IMR-90 (cell line): ENCODE data around the genes FLVCR1 and RPS6KC1.

DNA sequence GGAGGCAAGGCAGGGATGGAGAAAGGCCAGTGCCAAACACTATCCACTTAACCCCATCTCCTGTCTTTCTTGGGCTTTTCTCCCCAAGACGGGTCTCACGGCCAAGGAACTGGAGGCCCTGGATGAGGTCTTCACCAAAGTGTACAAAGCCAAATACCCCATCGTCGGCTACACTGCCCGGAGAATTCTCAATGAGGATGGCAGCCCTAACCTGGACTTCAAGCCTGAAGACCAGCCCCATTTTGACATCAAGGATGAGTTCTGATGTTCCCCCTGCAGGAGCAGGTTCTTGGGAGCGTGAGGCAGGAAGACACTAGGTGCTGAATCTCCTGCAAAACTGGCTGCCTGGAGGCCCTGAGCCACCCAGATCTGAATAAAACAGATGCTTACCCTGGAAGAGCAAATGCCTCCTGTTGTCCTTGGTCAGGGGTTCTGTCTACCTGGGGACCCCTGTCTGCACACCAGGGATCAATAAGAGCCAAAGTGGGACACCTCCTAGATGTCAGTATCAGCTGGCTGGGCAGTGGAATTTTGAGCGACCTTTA lies 13.1 kb downstream of the NENF start:
- RRBS: no CpG with 5 or more reads among the region's 7 CpGs
CAGE:
- cytosol, long polyA plus RNA: no peak
- long polyA plus RNA: no peak
- nucleus, long polyA plus RNA: no peak

GRCh38 chr1:212605373-212605916 lies 3.1 kb upstream of the ATF3 start:
- RRBS: no CpG with 5 or more reads among the region's 7 CpGs
CAGE:
- cytosol, long polyA plus RNA: no peak
- long polyA plus RNA: no peak
- nucleus, long polyA plus RNA: no peak

GRCh38 chr1:212610238-212611234 lies 2.0 kb downstream of the ATF3 start:
- RRBS: no CpG with 5 or more reads among the region's 11 CpGs
CAGE:
- cytosol, long polyA plus RNA: no peak
- long polyA plus RNA: no peak
- nucleus, long polyA plus RNA: no peak

GRCh38 chr1:212619270-212619845 lies 4.9 kb upstream of the GARIN4 start:
- RRBS: no CpG with 5 or more reads among the region's 9 CpGs
CAGE:
- cytosol, long polyA plus RNA: no peak
- long polyA plus RNA: no peak
- nucleus, long polyA plus RNA: no peak

DNA sequence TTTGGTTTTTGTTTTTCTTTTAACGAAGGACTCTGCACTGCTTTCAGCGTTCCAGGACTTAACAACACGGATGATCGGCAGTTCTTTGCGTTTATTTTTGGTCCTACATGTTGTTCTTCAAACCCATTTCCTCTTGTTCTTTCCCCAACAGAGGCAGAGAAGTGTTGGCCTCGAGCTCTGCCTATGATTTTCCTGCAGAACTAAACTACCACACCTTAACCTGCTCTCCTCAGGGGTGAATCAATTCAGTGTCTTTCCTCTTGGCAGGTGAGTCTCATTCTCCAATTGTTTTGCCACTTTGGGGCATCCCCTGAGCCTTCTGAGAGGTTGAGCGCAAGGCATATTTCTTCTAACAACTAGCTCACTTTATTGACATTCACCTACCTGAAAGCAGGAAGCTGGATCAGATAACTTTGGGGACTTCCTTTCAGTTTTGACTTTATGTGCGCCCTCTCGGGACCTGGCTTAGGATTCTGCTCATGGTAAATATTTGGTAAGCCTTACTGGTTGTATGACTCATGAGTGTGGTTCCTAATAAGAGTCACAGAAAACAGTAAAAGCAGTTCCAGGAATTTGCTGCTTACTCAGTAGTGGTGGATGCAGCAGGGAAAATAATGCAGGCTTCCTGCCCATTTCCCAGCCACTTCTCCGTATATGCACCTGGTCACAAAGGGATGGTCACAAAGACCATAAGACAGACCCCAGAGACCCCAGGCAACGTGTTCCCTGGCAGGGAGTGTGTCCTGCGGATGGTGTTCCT lies 21.8 kb upstream of the BATF3 start:
- RRBS: no CpG with 5 or more reads among the region's 12 CpGs
CAGE:
- cytosol, long polyA plus RNA: no peak
- long polyA plus RNA: no peak
- nucleus, long polyA plus RNA: no peak

GRCh38 chr1:212857963-212858623 lies at the start of gene FLVCR1:
Gene FLVCR1, plus strand, starts transcription at chr1:212858275.
- RRBS: 2% methylated on average over 26 of the region's 73 CpGs
CAGE:
- cytosol, long polyA plus RNA: no peak
- long polyA plus RNA: no peak
- nucleus, long polyA plus RNA: no peak

GRCh38 chr1:213050861-213052167 lies at the start of gene RPS6KC1:
Gene RPS6KC1, plus strand, starts transcription at chr1:213051241.
- RRBS: 2% methylated on average over 25 of the region's 57 CpGs
CAGE:
- cytosol, long polyA plus RNA: no peak
- long polyA plus RNA: no peak
- nucleus, long polyA plus RNA: start-site peak on the plus strand at chr1:213051257-213051321, 31 and 195 reads in 2 replicates

- RRBS: no CpG with 5 or more reads among the region's 4 CpGs
CAGE:
- cytosol, long polyA plus RNA: no peak
- long polyA plus RNA: no peak
- nucleus, long polyA plus RNA: no peak
Measured at GRCh38 chr1:213327272-213327864, 276.3 kb downstream of the RPS6KC1 start.

DNA sequence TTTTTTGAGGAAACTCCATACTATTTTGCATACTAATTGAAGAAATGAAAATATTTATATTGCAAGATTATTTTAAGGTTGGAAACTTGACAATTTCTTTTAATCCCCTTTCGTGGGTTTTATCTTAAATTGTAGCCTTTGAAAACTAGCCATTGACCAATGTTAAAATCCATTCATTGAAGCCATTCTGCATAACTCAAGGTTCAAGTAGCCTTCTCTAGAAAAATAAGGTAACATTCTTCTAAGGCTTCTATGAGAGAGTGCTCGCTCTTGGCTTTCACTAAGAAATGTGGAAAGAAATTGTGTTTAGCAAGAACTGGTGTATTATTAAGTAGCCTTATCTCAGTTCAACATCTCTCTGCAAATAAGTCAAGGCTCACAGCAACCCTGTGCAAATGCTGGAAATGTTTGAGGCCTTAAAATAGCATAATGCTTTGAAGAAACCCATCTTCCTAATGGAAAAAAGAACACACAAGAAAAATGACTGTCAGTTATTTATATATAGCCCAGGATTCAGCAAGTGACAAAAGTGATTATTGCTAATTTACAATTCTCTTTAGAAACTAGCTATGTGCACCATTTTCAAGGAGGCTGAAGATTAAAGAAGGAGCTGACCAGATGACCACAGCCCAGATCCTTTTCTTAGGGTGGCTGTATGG lies 254.1 kb upstream of the PROX1 start:
- RRBS: no CpG with 5 or more reads among the region's 2 CpGs
CAGE:
- cytosol, long polyA plus RNA: no peak
- long polyA plus RNA: no peak
- nucleus, long polyA plus RNA: no peak

DNA sequence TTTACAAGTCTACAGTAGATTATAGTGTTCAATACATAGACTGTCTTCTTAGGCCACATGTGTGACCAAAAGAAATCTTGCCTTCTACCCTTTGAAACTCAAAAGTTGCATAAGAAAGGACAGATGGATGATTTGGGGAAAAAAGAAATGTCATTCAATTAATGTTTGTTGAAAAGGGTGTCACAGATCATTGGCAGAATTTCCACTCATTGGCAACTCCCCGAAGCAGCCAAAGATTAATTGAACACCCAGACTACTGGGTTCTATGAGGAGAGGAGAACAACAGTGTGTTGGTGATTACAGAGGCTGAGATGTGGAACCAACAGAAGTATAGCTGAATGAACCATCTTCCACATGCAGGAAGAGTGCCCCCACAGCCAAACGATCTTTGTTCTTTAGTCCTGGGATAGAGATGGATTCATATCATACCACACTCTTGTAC lies 12.0 kb upstream of the PROX1 start:
- RRBS: no CpG with 5 or more reads among the region's 2 CpGs
CAGE:
- cytosol, long polyA plus RNA: no peak
- long polyA plus RNA: no peak
- nucleus, long polyA plus RNA: no peak

DNA sequence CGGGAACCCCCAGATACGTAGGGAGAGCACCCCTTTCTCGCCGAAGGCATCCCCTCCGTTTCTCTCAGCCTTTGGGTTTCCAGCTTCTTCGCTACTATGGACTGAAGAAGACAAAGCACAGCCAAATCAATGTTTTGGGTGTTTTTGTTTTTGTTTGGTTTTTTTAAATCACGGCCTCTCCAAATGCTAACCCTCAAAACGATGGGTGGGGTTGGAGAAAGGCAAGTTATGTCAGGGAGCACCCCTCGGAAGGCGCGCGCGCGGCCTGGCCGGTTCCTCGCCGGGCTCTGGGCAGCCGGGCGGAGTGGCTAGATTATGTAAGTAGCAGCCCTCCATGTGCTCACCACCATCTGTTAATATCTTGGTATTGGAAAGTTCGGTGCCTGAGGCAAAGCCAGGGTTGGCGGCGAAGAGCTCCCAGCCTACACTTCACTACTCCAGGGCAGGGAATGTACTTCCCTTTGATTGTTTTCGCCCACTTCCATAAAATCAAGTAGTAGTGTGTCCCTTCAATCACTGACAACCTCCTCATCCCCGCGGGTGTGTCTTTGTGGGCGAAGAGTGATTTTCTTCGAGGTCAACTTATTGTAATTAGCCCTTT lies 4.0 kb upstream of the PROX1 start:
- RRBS: no CpG with 5 or more reads among the region's 27 CpGs
CAGE:
- cytosol, long polyA plus RNA: no peak
- long polyA plus RNA: no peak
- nucleus, long polyA plus RNA: no peak

DNA sequence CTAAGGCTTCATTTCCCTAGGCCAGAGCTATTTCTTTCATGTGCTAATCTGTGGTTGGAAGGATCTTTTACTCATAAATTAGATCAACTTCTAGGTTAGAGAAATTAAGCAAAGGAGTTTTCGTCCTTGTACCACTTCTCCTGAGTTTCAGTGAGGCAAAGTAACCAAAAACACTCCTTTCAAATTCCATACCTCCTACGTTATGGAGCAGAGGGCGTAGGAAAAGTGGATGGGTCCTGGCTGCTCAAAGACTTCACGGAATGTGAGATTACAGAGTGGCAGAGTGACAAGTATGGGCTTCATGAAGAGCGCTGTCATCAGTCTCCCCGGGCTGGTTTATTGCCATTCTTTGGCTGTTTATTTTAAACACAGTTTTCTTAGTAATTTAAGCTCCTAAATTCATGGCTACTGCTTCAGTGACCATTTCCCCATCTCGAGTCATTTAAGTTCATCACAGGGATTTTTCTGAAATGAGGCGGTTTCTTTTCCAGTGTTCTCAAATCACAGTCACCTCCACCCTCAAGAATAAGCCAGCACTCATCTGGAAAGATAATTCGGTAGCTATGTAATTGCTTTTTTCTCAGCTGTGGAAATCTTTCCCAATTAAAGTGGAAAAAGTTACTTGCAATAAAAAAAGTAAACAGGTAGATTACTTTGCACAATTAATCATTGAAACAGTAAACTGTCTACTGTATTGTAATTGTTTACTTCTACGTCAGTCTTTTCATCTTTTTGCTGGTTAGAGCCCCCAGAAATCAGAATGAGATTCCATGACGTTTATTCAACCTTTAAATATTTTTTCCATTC lies 3.2 kb upstream of the SMYD2 start:
- RRBS: no CpG with 5 or more reads among the region's 11 CpGs
CAGE:
- cytosol, long polyA plus RNA: no peak
- long polyA plus RNA: no peak
- nucleus, long polyA plus RNA: no peak

DNA sequence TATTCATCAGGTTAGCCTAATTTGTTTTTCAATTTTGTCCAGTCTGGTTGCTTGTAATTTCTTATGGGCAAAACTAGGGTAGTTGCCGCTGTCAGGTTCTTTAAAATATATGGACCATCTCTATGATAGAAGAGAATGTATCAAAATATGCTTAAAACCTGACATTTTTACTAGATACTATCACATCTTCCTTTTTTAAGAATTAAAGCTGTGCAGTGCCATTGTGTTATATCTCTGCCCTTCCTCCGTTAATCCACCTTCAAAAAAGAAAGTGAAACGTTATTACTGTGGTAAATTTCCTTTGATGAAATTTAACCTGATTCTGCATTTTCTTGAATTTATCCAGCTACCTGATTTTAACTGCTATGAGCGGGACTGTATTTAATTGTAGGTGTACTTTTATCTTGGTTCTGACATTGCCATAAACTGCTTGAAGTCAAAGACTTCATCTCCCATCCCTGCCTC lies 29.8 kb downstream of the SMYD2 start:
- RRBS: no CpG with 5 or more reads among the region's 4 CpGs
CAGE:
- cytosol, long polyA plus RNA: no peak
- long polyA plus RNA: no peak
- nucleus, long polyA plus RNA: no peak

DNA sequence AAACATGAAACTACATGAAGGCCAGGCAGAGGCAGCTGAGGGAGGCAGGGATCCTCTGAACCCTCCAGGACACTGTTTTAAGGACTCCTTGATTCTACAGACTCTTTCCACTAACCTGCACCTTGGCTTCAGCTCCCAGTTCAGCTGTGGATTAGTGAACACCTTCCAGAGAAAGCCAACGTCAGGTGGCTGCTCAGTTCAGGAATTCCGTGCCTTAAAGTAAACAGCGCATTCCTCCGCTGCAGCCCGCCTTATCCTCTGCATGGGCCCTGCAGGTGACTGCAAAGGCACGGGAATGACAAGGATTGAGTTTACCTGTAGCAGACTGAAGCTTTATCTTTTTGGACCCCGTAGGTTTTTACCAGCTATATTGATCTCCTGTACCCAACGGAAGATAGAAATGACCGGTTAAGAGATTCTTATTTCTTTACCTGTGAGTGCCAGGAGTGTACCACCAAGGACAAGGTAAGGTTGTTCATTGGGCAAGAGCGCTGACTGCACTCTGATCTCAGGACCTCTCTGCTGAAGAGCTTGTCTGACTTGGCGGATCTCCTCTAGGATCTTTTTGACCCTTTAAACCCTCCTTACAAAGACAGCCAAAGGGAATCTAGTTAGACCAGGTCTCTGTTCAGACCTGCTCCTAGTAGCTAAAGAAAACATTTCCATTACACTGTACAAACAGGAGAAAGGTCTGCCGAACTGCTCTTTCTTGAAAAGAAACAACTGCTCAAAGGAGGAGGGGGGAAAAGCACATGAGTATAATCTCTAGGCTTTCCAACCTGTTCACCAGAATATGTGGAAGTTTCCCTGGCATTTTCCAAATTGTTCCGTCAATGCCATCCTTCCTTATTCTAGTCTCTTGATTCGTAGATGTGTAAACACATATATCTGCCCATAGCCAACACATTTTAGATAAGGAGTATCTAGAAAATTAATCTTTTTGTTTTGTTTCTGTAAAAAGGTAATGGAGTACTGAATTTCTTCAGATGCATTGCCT lies 49.2 kb downstream of the SMYD2 start:
- RRBS: no CpG with 5 or more reads among the region's 14 CpGs
CAGE:
- cytosol, long polyA plus RNA: no peak
- long polyA plus RNA: no peak
- nucleus, long polyA plus RNA: no peak

DNA sequence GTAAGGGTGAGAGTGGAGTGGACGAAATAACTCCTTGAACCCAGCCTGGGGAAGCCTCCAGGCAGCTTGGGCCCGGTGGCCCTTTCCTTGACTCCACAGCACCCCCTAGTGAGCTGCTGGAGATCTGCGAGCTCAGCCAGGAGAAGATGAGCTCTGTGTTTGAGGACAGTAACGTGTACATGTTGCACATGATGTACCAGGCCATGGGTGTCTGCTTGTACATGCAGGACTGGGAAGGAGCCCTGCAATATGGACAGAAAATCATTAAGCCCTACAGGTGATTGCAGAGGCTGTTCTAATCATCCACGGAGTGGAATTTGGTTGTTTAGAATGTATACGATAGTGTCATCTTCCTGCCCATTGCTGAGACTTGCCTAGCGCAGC lies 50.9 kb downstream of the SMYD2 start:
- RRBS: no CpG with 5 or more reads among the region's 7 CpGs
CAGE:
- cytosol, long polyA plus RNA: no peak
- long polyA plus RNA: no peak
- nucleus, long polyA plus RNA: no peak

GRCh38 chr1:214362097-214362335 lies 81.1 kb downstream of the SMYD2 start:
- RRBS: no CpG with 5 or more reads among the region's 1 CpG
CAGE:
- cytosol, long polyA plus RNA: no peak
- long polyA plus RNA: no peak
- nucleus, long polyA plus RNA: no peak

GRCh38 chr1:214362336-214362705 lies 81.4 kb downstream of the SMYD2 start:
- RRBS: no CpG with 5 or more reads among the region's 6 CpGs
CAGE:
- cytosol, long polyA plus RNA: no peak
- long polyA plus RNA: no peak
- nucleus, long polyA plus RNA: no peak

DNA sequence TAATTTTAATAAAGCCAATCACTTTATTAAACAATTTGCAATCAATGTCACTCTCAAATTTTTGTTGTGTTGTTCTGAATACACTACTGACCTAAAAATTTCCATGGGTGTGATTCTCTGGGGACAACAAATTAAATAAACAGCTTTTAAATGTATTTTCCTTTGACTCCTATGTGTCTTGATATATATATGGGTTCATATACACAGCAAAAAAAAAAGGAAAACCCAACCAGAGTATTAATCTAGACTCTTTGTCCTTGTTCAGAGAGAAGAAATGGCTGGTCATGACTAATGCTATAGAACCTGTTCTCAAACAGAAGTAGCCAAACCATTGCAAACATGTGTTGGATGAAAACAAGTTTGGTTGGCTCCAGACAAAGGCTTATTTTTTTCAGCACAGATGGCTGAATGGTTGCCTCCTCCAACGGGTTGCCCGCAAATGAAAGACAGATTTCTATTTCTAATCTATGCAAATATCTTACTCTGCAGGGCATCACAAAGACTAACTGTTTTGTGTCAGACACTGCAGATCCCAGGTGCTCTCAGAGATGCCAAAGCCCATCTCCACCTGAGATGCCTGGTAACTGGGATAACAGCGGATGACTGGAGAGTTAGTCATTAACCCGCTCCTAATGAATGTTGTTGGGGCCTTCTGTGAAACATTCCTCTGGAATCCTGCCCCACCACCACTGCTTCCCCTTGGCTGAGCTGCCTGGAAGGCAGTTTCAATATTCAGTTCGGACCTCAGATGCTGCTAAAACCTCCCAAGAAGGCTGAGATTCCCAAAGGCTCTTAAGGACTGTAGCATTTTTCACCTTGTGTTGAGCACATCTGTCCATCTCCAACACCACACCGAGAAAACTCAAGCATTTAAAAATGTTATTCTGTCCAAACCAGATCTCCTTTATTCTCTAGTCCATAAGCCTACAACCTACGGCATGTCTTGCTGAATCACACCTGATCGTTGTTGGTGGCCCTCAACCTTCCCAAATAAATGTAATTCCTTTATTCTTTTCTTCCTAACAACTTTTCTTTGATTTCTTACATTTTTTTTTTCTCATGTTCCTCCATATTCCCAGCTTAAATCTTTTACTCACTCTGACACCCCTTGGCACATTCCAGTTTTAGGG lies 104.5 kb downstream of the PTPN14 start:
- RRBS: no CpG with 5 or more reads among the region's 8 CpGs
CAGE:
- cytosol, long polyA plus RNA: no peak
- long polyA plus RNA: no peak
- nucleus, long polyA plus RNA: no peak

DNA sequence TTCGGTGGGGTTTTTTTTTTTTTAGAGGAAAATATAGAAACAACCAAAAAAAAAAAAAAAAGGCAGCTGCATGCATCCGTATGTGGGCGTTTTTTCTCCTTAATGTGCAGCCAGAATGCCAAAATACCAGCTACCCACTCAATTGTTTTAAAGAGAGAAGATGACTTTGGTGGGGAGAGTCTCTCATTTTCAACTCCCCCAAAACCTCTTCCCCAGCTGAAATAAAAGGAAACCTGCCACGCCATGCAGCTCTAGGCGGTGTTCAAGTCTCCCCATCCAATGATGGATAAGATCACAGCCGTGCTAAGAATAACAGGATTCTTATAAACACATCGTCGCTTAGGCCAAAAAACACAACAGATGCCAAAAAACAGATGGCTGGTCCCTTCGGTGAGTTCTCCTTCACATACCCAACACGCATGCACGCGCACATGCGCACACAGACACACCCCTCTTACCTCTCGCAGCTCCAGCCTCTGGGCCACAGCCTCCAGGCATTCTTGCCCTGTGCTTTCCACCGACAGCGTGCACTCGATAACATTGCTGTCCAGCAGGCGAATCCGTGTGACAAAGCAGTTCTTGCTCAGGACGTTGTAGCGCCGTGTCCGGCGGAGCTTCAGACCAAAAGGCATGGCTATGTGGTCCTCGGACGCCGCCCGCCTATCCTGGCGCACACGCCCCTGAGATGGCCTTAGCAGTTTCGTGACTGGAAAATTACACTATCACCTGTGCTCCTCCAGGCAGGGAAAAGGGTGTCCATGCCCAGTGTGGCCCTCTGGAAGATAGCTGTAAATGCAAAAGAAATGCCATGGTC lies 87.0 kb downstream of the PTPN14 start:
- RRBS: no CpG with 5 or more reads among the region's 31 CpGs
CAGE:
- cytosol, long polyA plus RNA: no peak
- long polyA plus RNA: no peak
- nucleus, long polyA plus RNA: no peak

DNA sequence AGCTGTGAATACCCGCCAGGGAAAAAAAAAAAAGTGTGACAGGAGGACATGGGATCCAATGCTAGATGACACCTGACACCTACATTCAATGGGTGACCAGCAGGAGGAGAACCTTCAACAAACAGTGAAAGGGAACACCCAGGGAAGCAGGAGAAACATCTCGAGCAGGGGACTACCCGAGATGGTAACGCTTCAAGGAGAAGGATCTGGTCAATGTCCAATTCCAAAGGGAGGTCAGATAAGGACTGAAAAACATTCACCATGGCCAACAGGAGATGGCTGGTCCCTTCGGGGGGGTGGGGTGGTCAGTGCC lies 46.3 kb downstream of the PTPN14 start:
- RRBS: no CpG with 5 or more reads among the region's 5 CpGs
CAGE:
- cytosol, long polyA plus RNA: no peak
- long polyA plus RNA: no peak
- nucleus, long polyA plus RNA: no peak